SK-N-DZ (cell line): Measurements from ENCODE around the genes SLC45A2 and SPEF2.

RAMPAGE:
- cytosol, long total RNA = no peak
- nucleus, long total RNA = no peak
Measured at GRCh38 chr5:32390164-32390764, 54.3 kb downstream of the ZFR start.

DNA sequence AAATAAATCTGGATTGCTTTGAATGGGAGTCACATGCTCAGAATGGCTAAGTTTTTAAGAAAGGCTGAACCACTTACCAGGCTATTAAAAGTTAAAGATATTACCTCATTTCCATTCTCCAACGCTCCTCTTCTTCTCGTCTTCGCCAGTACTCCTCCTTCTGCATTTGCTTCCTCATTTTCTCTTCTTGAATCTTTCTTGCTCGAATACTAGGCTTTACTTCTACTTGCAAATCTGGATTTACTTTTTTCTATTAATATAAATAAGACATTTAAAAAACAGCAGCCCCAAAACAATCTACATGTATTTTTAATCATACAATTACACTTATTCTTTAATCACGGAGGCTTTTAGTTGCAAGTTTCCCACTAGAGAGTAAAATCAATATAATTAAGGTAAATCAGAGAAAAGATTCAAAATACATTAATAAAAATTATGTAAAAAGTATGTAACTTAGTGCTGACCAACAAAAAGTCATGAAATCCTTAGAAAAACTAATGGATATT lies 49.4 kb downstream of the ZFR start:
RAMPAGE:
- cytosol, long total RNA = no peak
- nucleus, long total RNA = no peak

DNA sequence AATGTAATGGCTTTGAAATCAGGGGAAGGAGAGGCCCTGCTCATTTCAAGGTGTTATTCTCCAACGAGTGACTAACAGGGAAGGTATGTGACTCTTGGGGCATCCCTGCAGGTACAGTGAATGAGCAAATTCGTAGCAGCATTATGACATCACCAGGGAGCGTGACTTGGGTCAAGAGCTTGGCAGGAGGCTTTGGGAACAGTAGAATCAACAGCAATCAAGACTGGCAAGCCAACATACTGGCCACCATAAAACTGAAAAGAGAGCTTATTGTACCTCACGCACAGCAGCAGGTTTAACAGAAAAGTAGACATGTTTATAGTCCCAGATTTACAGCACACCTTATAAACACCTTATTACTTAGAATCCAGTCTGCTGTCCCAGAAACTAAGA lies 297.6 kb downstream of the NPR3 start:
RAMPAGE:
- cytosol, long total RNA = no peak
- nucleus, long total RNA = no peak

DNA sequence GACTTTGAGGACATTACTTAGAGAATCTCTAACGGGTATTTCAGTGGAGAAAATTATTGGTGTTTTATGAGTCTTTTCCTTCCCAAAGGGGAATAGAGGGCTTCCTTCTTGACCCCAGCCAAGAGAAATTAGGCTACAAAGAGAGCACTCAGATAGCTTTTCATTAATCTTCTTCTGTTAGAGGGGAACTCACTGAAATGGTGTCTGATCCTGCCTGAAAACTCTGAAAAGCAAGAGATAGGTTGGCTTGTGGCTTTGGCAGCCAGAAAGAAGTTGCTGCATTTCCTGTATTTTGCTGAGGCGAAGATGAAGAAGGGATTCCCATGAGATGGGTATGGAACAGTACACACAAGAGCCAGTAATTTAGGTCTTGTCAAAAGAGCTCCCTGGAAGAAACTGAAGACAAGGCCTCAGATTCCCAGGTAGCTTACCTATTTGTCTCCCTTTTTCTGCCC lies 121.0 kb upstream of the TARS1 start:
RAMPAGE:
- cytosol, long total RNA = no peak
- nucleus, long total RNA = no peak

RAMPAGE:
- cytosol, long total RNA = no peak
- nucleus, long total RNA = no peak
Measured at GRCh38 chr5:33441952-33442388, 1.2 kb downstream of the TARS1 start.

DNA sequence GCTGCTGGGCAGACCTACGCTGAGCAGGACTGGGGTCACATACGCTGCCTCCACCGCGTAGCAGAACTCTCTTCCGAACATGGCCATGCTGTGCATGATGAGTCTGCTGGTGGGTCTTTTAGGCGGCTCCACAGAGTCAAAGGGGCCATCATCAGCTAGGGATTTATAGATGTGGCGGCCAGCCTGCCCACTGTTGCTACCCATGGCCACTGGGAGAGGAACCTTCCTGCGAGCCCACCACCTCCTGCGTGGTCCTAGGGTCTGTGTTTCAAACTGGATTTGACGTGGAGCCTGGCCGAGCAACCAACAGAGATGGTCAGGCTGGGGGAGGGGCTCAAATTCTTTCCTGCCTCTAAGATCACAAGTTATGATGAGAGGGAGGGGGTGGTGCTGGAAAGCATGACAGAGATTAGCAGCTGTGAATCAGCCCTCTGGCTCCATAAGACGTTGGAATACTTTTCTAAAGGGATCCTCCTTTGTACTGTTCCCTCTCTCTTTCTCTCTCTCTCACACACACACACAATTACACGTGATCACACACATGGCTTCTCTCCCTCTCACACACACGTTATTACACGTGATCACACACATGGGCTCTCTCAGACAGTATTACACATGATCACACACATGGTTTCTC lies at the start of gene SLC45A2:
SLC45A2 (minus strand) TSS at position 314 of the 637 bp plus-strand sequence.
RAMPAGE:
- cytosol, long total RNA = no peak
- nucleus, long total RNA = no peak

DNA sequence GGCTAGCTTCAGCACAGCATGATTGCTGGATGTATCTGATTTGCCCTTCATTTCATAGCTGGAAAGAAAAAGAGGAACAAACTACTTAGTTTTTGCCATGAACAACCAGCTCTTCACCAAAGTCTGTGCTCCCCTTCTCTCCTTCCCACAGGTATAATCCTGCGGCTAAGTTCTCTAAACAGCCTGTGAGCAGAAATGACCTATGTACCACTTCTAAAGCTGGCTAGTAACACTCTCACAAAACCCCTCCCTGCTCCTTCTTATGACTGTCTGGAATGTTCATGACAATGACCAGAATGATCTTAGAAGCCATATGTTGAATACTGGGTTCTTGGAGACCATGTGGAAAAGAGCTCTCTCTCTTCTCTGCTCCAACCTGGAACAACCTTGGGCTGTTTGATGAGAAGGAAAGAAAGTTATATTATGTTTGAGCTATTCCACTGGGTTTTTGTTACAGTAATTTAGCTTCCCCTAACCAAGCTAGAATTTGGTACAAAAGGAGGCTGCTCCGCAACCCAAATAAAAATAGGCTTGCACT lies 12.9 kb upstream of the AMACR start:
RAMPAGE:
- cytosol, long total RNA = no peak
- nucleus, long total RNA = no peak

RAMPAGE:
- cytosol, long total RNA = no peak
- nucleus, long total RNA = no peak
Measured at GRCh38 chr5:34655187-34655997, 736 bp upstream of the RAI14 start.

DNA sequence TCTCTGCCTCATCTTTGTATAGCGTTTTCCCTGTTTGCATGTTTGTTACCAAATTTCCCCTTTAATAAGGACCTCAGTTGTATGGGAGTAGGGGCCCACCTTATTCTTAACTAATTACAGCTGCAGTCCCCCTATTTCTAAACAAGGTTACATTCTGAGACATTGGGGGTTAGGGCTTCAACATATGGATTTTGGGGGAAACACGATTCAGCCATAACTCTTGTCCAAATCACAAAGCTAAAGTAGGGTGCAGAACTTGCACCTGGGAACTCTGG lies 43.3 kb downstream of the RAI14 start:
RAMPAGE:
- cytosol, long total RNA = no peak
- nucleus, long total RNA = no peak

DNA sequence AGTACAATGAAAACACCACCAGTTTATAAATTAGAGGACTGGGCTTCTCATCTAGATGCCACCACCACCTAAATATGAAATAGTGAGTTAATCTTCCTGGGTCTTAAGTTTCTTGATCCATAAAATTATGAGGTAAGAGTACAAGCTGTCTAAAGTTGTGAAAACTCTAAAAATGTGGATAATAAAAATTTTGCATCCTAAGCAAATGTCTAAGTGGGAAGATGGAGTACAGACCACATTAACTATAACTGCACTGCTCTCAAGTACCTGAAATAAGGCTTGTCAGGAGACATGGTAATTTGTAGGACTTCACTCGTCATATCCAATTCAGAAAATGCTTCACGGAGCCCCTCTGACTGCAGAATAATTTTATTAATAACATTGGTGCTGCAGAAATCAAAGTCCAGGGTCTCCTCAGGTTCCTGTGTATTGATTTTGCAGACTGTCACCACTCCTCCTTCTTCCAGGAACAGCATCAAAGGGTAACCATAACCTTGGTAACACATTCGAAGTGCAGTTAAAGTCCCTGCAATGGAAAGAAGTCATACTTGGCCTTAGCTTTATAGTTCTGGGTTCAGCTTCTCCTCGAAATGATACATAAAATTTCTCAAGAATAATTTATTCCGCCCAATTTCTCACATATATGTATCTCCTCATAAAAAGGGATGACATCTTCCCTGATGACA lies 3.9 kb downstream of the RAD1 start:
RAMPAGE:
- cytosol, long total RNA = no peak
- nucleus, long total RNA = no peak

RAMPAGE:
- cytosol, long total RNA = no peak
- nucleus, long total RNA = no peak
Measured at GRCh38 chr5:35162837-35163676, 67.2 kb downstream of the PRLR start.

DNA sequence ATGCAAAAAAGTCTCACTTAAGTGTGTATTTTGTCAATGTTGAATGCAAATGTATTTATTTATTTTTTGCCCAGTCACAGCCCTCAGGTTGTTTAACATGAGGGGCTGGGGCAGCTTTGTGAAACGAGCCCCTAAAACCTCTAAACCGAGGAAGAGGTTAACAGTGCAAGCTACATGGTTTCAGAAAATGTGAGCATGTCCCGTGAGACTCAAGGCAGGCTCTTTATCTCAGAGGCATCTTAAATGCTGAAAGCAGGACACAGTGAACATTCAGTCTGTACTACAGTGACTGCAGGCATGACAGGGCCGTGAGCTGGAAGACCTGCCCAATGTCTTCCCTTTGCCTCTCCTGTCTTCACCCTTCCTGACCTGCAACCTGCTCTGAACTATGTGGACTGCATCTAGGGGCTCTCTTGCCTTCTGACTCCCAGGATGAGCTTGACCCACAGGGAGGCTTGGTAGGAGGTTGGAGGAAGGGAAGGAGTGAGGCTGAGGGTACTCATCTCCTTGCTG lies 58.3 kb downstream of the PRLR start:
RAMPAGE:
- cytosol, long total RNA = no peak
- nucleus, long total RNA = no peak

DNA sequence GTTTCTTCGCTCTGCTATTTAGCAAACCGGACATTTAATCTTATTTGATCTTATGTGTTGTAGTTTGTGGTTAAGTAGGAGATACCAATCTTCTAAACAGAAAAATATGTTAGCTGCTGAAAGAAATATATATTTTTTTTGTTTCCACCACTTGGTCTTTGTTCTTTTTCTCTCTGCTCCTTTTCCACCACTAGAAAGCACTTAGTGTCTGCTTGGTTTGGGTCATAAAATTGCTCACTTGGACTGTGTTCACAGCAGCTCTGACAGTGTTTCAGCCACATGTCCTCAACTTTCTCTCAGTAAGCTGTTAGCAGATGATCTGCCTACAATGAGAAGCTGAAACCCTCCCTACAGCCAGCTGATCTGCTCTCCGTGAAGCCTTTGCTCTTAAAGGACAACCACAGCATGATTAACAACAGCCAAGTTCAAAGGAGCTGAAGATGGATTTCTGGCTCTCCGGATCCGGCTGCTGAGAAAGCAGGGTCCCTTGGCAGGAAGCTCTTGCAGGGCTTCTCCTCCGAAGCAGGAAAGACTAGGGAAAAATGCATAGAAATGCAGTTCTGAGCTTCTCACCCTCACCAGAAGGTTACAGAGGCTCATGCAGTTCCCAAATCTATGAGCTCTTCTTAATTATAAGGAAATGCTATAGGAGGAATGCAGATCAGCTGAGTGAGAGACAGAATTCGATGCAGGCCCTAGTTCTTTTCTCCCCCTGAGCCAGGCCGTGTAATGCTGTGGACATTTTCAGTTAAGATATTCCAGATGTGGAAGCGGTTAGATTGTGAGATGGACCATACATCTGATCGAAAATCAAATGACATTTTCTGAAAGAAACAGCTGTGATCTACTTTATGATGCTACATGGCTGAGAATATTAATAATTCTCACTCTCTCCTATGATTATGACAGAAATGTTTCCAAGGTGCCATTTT lies 31.5 kb downstream of the PRLR start:
RAMPAGE:
- cytosol, long total RNA = no peak
- nucleus, long total RNA = no peak

DNA sequence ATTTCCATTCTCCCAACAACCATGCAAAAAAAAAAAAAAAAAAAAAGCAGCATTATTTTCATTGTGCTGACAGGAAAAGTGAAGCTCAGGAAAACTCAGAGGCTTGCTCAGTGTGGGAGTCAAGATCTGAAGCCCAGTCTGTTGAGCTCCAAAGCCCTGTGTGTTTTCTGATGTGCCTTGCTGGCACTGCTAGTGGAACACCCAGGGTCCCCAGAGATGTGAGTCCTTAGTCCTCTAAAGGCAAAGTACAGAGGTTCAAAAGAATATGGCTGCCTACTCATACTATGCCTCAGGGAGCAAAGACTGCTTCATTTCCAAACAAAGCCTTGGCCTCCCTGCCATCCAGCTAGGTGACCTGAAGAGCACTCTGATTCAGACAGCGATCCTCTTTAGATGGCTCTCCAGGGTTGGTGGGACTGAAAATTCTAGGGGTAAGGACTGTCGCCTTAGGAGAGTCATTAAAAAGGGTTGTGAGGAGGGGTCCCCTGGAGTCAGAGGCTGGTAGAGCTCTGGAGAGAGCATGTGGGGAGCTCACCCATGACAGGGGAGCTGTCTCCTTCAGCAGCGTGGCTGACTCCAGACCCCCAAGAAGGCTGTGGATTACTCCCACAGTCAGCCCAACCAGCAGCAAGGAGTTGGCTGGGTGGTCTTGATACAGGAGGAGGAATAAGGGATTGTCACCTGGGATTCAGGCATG lies 1.9 kb downstream of the PRLR start:
RAMPAGE:
- cytosol, long total RNA = no peak
- nucleus, long total RNA = no peak

RAMPAGE:
- cytosol, long total RNA = no peak
- nucleus, long total RNA = no peak
Measured at GRCh38 chr5:35229188-35230165, 810 bp downstream of the PRLR start.

RAMPAGE:
- cytosol, long total RNA = no peak
- nucleus, long total RNA = no peak
Measured at GRCh38 chr5:35242835-35243146, 12.5 kb upstream of the PRLR start.

DNA sequence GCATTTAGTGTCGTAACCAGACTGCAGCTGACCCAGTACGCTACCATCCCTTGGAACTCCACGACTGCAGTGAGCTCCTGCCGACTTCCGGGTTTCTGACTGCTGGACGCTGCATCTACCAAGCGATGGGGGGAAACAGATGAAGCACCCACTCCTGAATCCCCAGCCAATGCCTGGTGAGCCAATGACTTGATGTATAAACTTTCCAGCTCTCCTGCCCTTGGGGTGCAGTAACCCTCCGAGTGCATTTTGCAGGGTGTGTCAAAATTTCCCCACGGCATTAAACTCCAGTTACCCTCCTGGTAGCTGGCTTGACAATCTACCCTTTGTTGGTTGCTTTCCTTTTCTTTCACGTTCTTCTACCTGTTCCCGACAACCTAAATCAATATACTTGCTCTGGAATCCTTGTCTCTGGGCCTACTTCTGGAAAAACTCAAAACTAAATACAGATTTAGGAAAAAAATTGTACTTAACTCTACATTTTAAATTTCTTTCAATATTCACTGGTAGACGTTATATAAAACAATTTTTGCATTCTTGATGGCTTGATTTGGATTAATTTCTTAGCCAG lies 174.6 kb upstream of the PRLR start:
RAMPAGE:
- cytosol, long total RNA = no peak
- nucleus, long total RNA = no peak

DNA sequence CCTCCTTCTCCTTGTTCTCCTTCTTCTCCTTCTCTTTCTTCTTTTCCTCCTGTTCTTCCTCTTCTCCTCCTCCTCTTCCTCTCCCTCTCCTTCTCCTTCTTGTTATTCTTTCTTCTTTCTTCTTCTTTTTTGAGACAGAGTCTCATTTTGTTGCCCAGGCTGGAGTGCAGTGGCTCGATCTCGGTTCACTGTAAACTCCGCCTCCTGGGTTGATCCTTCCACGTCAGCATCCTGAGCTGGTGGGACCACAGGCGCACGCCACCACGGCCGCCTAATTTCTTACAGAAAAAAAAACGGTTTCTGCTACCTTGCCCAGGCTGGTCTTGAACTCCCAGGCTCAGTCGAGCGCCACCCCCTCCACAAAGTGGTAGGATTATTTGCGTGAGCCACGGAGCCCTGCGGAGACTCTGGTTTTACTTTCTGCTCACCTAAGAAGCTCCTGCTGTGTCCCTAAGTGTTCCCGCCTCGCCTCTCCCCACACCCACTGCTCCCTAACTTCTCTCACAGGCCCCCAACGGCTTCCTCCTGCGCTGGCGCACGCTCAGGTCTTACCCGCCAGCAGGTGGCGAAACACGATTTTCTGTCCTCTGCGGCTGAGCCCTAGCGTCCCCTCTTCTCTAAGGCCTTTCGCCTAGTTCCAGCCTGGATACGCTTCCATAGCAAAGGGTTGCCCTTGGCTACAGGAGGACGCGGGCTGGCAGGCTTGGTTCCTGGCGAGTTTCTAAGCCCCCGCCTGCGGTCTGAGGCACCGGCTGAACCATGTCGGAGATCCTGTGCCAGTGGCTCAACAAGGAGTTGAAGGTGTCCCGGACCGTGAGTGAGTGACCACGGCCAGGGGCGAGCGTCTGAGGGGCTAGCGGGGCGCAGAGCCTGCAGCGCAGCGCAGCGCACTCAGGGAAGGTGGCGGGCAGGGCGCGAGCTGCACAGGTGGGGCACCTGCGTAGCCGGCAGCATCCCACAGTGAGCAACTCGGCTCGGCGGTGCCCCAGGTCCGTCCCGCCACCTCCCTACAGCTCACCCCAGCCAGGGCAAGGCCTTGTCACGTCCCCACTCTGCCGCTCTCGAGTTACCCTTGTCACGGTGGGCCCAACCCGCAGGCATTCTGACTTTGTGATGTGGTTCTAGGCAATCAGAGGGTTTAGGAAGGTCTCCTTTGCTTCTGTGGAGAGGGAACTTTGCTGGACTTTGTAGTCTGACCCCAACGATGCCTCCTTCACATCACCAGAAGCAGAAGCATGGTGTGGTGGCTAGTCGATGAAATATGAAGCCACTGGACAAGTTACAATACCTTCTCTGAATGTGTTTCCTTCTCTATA lies at the start of gene SPEF2:
SPEF2 (plus strand) TSS at position 625 of the 1,316 bp plus-strand sequence.
RAMPAGE:
- cytosol, long total RNA = start-site peak on the plus strand centred at position 653 of the sequence, 62 bp wide, 24 and 37 reads in 2 replicates
- nucleus, long total RNA = no peak

DNA sequence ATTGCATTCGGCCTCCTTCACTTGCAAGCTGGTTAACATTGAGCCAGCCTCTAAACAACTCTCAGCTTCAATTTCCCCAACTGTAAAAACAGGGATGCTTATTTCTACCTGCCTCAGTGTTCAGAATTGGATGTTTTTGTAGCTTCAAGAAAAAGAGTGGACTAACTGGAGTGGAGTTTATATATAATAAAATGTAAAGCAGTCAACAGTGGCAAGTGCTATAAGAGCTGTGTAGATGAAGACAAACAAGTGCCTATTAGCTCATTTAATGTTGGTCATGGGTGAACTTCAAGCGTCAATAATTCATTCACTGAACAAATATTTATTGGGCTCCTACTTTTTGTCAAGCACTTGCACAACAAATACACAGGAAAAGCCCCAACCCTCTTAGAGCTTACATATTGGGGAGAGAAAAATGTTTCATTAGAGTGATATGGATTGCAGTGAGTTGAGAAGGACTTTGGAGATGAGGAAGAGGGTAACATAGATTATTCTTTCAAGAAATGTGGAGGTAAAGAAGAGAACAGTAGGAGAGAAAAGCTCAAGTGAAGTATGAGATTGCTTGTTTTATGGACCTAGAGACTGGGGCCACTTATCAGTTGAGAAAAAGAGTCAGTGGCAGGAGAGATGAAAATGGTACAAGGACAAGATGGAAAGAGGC lies 25.4 kb downstream of the SPEF2 start:
RAMPAGE:
- cytosol, long total RNA = no peak
- nucleus, long total RNA = no peak

GRCh38 chr5:36150854-36151344 lies 788 bp downstream of the LMBRD2 start:
RAMPAGE:
- cytosol, long total RNA = no peak
- nucleus, long total RNA = no peak